RPMI7951 (cell line): Measurements from ENCODE around the genes PDE6D and ECEL1.

- RAMPAGE, long total RNA = no peak
Observed at GRCh38 chr2:231306815-231307559, 88.5 kb upstream of the B3GNT7 start.

GRCh38 chr2:231321516-231322171 is 73.9 kb upstream of the B3GNT7 start:
- RAMPAGE, long total RNA = no peak

DNA sequence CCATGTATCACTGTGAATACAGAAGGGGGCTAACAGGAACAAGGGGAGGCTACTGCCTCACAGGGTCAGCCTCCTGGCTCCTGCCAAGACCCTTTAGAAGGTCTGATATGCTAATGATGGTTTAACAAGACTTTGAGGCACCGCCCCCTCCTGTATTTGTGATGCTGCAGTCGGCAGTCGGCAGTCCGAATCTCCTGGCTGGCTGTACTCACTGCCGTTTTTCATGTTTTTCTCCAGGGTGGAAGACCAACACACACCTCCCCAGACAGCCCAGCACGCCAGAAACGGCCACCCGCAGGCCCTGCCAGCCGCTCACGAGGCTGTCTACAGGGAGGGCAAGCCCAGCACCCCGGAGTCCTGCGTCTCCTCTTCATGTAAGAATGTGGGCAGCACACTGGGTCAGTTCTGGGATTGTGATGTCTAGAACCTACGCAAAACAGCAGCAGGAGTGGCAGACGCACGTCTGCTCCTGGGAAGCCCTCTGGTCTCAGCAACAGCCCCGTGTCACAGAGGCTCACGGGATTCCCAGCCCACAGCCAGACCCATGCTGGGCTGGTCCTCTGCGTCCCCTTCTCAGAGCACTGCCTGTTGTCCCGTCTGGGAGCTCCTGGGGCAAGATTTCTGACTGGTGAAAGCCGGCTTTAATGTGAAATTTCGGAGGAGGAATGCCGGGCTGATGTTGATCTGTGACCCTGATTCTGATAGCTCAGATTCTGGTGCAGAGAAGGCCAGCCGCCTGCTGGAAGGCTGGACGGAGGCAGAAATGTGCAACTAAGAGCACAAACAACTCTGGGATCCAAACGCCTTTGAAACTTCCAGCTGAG is 39.7 kb upstream of the B3GNT7 start:
- RAMPAGE, long total RNA = no peak

- RAMPAGE, long total RNA = no peak
Observed at GRCh38 chr2:231383590-231383963, 11.9 kb upstream of the B3GNT7 start.

DNA sequence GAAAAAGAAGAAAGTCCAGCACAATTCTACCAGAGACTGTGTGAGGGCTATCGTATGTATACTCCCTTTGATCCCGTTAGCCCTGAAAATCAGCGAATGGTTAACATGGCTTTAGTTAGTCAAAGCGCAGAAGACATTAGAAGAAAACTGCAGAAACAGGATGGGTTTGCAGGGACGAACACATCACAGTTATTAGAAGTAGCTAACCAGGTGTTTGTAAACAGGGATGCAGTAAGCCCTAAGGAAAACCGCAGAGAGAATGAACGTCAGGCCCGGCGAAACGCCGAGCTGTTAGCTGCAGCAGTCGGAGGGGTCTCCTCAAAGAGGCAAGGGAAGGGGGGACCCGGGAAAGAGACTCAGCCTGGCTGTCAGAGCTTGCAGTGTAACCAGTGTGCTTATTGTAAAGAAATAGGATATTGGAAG is 7.3 kb downstream of the B3GNT7 start:
- RAMPAGE, long total RNA = no peak

DNA sequence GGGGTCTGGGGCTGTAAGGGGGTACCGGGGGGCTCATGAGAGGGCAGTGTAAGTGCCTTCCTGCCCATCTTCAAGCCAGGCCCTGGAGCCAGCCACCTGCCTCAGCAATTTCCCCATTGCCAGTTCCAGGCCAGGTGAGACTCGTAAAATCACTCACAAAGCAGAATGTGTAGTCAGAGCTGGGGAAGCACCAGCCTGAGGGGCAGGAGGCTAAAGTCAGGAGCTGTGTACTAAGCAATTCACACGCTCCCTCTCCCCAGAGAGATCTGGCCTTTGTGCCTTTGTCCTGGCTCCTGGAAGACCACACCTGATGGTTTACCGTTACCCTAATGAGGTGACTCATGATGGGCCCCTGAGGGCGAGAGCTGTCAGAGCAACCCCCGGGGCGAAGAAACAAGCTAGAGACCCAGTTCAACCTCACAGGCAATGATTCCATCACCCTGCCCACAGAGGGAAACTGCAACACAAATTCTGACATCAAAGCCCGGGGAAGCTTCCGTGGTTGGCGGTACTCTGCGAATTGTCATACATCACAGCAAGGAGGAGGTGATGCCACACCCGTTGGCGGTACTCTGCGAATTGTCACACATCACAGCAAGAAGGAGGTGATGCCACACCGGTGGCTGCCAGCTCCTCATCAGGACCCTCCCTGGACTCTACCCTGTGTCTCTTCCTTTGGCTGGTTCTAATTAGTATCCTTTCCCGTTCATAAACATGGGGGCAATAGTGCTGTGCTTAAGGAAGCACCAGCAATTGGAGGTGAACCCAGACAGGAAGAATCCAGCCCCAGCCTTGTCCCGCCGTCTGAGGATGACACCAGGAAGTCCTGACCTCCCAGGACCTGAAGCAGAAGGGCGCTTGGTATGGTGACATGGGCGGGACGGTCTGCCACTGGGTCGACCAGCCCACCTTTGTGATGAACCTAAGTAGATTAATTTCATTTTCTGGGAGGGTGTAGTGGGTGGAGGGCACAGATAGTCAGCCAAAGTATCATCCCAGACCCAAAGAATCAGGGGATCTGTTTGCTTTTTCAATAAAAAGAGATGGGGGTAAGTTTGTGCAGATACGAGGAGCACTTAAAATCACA is 30.5 kb downstream of the B3GNT7 start:
- RAMPAGE, long total RNA = no peak

- RAMPAGE, long total RNA = no peak
Observed at GRCh38 chr2:231513714-231514447, 16.4 kb downstream of the NMUR1 start.

DNA sequence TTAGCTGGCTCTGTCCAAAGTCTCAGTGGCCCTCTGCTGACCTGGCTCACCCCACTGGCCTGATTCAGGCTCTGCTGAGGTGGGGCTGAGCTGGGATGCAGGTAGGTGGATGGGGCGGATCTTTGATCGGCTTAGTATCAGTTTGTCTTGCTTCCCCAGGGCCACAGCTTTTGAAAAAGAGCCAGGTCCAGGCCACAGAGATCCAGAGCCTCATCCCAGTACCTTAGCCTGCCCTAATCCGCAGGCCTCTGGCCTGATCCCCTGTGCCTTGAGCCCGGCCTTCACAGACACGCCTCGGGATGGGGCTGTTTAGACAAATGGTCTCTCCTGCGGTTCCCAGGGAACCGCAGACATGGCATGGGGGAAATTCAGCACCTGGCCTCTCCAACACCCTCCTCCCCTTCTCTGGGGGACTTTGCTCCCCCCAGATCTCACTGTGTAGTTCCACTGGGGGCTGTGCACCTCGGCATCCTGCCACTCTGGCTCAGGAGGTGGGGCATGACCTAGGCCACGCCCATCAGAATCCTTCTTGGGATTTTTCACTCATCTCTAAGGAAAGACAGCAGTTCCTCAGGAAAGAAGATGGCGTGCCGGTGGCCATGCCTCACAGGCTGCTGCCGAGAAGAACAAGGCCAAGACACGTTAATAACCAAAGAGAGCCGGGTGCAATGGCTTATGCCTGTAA is 3.4 kb downstream of the NMUR1 start:
- RAMPAGE, long total RNA = no peak

DNA sequence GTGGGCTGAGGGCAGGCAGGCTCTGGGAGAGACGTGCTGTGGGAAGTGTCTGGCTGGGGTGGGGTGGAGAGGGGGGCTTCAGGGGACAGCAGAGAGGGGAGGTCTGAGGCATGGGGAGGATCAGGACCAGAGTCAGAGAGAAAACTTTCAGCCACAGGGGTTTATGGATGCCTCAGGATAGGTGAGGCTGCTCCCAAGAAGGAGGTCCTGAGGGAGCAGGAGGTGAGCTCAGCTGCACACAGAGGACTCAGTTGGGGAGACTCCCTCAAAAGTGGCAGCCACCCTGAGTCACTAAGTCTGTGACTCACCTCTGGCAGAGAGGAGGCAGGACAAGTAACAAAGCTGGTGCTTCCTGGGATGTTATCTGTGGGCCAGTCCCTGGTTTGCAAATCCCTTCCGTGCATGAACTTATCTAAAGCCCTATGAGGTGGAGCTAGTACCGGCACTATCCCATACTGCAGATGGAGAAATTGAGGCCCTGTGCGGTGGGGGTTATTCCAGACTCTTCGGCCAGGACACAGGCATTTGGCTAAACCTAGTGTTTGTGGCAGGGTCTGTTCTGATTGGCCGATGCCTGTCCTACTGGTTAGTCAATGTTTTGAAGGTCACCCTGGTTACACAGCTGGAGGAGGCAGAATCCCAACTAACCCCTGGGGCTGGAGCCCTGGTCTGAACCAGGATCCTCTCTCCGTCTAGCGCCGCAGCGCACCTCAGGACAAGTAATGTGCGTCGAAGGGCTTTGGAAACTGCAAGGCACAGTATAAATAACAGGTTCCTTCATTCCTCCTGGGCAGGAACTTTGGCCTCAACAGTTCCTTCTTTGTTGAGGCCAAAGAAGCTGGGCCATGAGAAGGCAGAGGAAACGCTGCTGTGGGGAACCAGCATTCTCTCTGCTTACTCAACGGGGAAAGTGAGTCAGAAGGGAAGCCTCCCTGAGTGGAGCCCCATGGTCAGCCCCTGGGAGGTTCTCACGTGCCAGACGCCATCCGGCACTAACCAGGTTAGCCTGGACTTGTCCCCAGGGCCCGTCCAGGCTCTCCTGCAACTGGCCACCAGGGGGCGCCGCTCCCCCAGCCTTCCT is 19.4 kb downstream of the TEX44 start:
- RAMPAGE, long total RNA = no peak

- RAMPAGE, long total RNA = no peak
Observed at GRCh38 chr2:231620686-231622028, 28.5 kb downstream of the TEX44 start.

- RAMPAGE, long total RNA = no peak
Observed at GRCh38 chr2:231684805-231685165, 23.5 kb upstream of the PTMA start.

DNA sequence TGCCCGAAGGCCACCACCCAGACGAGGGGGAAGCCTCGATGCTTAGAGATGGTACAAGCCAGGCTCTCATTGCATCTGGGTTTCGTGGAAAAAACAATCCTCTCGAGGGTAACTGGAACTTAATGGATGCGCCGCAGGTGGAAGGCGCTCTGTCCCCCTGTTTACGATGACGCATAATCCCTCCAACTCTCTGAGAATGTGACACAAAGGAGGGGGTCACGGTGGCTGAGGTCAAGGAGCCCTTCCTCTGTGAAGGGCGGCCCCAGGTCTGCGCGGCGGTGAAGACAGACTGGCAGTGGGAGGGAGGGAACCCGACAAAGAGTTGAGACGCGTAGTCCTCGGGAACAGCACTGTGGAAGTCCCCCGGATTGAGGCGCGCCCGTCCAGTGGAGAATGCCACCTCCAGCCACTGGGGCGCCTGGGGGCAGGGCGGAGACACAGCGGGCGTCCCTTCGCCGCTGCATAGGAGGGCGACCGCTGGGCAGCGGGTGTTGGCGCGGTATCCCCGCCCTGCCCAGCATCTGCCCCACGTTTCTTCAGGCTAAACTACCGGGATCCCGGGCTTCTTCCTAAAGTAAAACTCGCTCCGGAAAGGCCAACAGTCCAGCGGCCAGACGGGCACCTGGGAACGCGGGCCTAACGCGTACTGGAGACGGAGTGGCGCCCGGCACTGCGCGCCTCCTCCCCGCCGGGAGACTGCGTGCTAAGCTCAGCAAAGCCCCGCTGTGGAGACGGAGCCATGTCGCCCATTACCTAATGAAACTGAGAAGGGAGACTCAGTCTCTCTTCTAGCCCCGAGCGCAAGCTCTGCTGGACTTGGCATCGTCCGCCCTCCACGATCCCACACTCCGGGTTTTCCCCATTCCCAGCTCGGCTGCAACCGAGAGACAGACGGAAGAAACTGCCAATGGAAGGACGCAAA is 1.9 kb upstream of the PTMA start:
- RAMPAGE, long total RNA = no peak

DNA sequence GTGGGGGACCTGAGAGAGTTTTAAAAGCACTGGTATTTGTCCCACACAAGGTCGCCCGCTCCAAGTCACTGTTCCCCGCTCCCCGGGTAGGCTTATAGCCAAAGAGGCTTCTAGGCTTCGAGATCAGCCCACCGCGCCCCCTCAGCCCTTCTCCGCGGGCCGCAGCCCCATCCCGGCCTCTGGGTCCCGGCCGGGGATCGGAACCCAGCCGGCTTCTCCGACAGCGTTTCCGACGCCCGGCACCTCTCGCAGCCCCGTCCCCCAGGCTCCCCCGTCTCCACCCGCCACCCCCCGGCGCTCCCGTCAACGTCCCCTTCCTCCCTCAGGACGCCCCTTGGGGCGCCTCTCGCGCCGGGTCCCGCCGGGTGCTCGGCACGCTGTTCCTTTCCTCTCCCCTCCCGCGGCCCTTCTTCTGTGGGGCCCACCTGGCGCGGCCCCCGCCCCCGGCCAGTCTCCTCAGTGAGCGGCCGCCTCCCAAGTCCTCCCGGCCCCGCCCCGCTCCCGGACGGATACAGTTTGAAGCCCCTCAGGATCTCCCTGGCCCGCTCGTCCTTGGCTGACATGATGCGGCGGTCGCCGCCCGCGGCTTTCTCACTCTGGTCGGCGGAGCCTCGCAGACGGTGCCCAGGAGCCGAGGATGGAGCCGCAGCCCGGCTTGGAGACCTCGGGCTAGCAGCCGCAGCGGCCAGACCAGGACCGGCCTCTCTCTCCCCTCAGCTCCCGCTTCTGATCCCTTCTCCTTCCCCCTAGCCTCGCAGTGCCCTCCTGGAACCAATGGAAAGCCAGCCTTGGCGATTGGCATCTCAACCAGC is at the start of gene PDE6D:
Gene PDE6D, minus strand, starts transcription at position 731 of the 812 bp plus-strand sequence.
- RAMPAGE, long total RNA = start-site peak on the minus strand centred at position 733 of the sequence, 44 bp wide, 262 and 150 reads in 2 replicates

GRCh38 chr2:232310148-232310837 is 68.3 kb upstream of the ALPP start:
- RAMPAGE, long total RNA = no peak

- RAMPAGE, long total RNA = no peak
Observed at GRCh38 chr2:232386926-232387629, 8.5 kb downstream of the ALPP start.

- RAMPAGE, long total RNA = no peak
Observed at GRCh38 chr2:232487313-232488208, at the start of gene ECEL1. TSS of gene ECEL1 (minus strand) at chr2:232487834.

DNA sequence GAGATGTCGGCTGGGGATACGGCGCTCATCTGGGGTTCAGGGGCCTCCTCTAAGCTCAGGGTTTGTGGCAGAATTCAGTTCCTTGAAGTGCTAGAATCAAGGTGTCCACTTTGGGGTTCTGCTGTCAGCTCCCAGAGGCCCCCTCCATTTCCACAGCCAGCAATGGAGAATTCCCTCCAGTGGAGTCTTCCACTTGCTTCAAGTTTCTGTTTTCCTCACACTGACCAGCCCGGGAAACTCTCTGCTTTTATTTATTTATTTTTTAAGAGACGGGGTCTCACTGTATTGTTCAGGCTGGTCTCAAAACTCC is 7.4 kb upstream of the ECEL1 start:
- RAMPAGE, long total RNA = no peak

- RAMPAGE, long total RNA = no peak
Observed at GRCh38 chr2:232501599-232502059, 14.0 kb upstream of the ECEL1 start.

DNA sequence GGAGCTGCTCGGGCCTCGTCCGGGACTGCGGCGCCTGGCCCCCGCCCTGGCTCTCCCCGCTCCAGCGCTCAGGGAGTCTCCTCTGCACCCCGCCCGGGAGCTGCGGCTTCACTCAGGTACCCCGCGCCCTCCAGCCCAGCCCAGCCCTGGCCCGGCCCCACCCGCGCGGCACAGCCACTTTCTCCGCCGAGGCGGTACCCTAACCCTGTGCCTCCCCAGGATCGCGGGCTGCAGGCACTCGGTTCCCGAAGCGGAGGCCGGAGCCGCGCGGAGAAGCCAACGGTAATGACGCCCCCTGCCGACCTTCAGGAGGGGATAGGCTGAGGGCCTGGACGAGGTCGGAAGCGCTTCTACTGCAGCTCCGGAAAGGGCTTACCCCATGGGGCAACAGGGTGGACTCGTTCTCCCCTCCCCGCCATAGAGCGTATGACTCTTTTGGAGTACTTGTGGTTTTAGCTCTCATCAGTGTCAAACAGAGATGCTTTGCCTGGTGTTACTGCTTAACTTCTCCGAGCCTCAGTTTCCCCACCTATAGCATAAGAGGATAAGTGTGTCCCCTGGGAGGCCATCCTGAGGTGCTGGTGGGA is 1.8 kb upstream of the CHRND start:
- RAMPAGE, long total RNA = no peak

- RAMPAGE, long total RNA = no peak
Observed at GRCh38 chr2:232584034-232584607, 33.6 kb downstream of the EIF4E2 start.